ENCODE measurements around the genes DBN1 and PDLIM7.

DNA sequence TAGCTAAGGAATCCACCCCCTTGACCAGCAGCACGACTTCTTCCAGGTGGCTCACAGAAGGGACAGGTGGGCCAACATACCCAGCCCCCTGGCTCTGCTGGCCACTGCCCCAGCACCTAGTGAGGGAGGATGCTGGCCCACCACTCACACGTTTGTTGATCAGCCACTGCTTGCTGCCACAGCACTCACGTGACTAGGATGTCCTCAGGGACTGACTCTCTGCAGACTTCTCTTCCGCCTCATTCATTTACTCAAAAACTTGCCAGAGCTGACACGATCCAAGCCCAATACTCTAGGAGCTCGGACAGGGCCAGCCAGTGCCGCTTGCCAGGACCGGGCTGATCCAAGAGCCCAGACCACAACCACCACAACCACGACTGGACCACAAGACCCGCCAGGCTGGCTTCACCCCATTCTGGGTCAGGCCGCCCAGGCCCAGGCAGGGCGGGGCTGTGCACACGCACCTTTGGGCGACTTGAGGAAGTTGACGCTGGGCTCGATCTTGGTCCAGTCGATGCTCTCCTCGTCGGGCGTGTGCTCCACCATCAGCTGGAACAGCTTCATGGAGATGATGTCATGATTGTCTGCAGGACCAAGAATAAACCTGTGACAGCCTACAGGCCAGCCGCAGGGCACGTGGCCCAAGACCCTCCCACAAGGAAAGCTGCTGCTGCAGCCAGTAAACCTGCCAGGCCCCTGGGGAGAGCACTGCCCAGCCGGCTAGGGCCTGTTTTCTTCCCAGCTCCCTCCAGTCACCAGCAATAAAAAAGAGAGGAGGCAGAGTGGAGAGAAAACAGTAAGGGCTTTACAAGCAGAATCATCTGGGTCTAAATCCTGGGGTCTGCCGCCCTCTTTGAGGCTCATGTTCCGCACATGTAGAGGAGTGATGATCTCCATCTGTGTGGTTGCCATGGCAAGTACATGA, 17.4 kb downstream of the LMAN2 start:
- PRO-cap, result no peak
- RRBS, result no CpG with 5 or more reads among the region's 25 CpGs

DNA sequence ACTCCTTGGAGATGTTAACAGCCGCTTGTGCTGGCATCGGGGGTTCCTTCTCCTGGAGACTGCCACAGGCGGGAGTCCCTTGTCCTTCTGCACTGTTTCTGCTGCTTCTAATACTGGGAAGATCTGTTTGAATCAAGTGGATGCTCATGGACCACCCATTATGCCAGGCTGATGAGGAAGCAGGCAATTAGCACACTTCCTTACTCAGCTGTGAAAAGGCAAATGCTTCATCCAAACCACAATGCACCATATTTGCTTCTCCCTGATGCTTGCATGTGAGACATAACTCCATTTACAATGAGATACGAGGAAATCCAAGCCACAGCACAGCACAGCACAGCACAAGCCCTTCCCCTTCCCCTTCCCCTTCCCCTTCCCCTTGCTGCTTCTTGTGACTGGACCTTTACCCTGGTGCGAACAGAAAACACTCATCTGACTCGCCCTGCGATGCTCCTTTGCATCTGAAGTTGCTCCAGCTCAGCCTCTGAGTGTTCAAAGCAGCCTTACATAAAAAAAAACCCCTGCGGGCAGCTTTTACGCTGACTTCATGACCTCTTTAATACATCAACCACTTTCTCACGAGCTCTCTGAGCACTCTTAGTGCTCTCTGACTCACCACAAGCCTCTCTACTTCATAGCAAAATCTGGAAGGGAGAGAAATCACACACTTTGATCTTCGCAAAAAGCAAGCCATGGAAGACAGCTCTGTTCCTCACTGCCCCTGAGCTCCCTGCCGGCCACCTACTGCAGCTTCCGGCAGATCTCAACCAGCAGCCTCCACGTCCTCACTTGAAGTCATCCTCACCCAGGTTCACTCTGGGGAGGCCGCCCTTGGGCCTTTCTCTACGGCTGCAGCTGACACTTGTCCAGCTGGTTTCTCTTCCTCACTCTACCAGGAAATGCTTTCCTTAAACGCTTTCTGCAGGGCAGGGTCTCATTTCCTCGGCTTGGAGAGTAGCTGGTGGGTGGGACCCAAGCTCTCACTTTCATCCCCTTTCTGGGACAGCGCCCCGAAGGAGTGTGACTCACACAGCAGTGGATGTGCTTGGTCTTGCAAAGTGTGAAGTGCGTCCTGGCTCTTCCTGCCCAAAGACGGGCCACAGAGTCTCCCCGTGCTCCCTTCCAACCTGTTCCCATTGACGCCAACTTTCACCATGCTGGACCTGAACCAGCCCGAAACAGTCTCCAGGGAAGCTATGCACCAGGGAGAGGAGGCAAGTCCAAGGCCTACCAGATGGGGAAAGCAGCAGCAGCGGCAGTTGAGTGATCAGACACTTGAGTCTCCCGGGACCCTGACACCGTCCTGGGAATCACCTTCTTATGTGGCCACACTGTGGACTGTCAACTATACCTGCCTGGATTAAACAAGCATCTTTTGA, 5.3 kb downstream of the SLC34A1 start:
- PRO-cap, result no peak
- RRBS, result no CpG with 5 or more reads among the region's 28 CpGs

GRCh38 chr5:177403272-177404272, 3.1 kb upstream of the PFN3 start:
- PRO-cap, result bidirectional peak, plus-strand start at chr5:177403935, minus-strand start at chr5:177403840
- RRBS, result 4% methylated on average over 33 of the region's 106 CpGs

- PRO-cap, result no peak
- RRBS, result 89% methylated on average over 2 of the region's 35 CpGs
These were observed 4.0 kb downstream of the GRK6 start for GRCh38 chr5:177430147-177431300.

DNA sequence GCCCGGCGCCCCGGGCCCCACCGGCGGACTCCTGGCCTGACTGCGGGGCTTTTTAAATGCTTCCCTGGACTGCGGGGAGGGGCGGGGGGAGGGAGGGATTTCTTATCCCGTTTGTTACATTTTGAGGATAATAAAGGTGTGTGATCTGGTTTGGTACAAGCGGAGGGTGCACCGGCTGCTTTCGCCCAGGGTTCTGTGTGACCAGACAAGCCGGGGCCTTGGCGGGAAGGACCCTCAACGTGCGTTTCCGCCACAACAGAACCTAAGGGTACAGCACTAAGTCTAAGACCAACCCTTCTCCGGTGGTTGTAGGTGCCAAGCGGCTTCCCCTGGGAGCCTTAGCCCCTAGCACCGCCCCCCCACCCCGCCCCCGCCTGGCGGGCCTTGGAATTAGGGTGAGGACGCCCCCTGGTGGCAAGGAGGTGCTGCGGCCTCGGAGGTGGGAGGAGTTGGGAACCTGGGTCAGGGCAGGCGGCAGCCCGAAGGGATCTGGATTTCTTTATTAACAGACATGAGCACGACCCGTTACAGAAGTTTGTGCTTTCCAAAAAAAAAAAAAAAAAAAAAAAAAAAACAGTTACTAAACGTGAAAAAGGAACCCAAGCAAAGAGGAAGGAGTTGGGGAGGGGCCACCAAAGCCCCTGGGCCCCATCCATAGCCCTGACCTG, 9.6 kb downstream of the PRR7 start:
- PRO-cap, result unidirectional peak, minus-strand start at position 301 of the sequence
- RRBS, result 3% methylated on average over 8 of the region's 31 CpGs

GRCh38 chr5:177458871-177459501, 12.4 kb downstream of the PRR7 start:
- PRO-cap, result no peak
- RRBS, result 94% methylated on average over 3 of the region's 16 CpGs

GRCh38 chr5:177473384-177474134, at the start of gene DBN1:
Gene DBN1 (minus strand): TSS chr5:177473634.
- PRO-cap, result bidirectional peak, plus-strand start at chr5:177473817, minus-strand start at chr5:177473624
- RRBS, result 2% methylated on average over 33 of the region's 80 CpGs

DNA sequence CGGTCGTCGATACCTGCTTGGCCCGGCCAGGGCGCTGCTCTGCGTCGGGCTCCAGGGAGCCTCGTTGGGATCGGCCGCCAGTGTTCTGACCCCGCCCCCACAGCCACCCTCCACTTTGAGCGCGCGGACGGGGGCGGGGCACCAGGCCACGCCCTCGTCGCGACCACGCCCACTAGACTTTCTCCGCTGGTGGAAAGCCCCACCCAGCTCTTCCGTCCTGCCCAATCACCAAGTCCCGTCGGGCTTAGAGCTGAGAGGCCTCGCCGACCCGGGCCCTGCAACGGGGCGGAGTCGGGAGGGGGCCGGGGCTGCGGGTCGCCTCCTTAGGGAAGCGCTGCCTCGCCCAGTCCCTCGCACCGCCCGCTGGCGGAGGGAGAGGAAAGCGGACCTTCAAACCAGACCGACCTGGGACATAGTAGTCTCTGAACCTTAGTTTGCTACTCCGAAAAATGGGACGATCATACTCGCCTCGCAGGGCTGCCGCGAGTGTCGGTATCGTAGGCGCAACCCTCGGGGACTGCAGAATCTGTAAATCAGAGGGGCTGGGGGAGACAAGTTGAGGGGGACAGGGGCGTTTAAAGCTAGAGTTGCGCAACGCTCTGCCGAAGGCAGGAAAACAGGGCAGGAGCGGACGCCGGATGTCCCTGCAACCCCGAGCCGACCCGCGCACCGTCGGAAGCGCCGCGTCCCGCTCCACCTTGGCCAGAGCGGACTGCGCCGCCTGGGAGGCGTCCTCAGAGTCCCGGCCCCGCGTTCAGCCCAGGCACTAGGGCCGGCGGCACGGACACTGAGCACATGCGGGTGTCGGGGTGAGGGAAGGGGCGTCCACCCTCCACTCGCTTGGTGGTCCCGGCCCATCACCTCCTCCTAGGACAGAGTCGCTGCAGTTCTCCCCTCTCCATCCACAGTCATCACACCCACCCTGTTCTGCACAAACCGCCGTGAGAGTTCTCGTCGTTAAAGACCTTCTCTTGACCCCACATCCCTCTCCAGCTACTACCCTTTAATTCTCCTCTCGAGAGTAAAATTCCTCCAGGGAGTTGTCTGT, at the start of gene PDLIM7:
TSS of gene PDLIM7 (minus strand) at position 90 of the 1,048 bp plus-strand sequence.
- PRO-cap, result bidirectional peak, plus-strand start at position 354 of the sequence, minus-strand start at position 87 of the sequence
- RRBS, result 14% methylated on average over 21 of the region's 90 CpGs

GRCh38 chr5:177502087-177502784, 4.8 kb upstream of the PDLIM7 start:
- PRO-cap, result no peak
- RRBS, result no CpG with 5 or more reads among the region's 8 CpGs

- PRO-cap, result no peak
- RRBS, result 98% methylated on average over 14 of the region's 37 CpGs
These were observed 1.8 kb downstream of the DOK3 start for GRCh38 chr5:177507570-177508476.

GRCh38 chr5:177524268-177524907, 7.6 kb upstream of the DDX41 start:
- PRO-cap, result no peak
- RRBS, result 98% methylated on average over 7 of the region's 19 CpGs

DNA sequence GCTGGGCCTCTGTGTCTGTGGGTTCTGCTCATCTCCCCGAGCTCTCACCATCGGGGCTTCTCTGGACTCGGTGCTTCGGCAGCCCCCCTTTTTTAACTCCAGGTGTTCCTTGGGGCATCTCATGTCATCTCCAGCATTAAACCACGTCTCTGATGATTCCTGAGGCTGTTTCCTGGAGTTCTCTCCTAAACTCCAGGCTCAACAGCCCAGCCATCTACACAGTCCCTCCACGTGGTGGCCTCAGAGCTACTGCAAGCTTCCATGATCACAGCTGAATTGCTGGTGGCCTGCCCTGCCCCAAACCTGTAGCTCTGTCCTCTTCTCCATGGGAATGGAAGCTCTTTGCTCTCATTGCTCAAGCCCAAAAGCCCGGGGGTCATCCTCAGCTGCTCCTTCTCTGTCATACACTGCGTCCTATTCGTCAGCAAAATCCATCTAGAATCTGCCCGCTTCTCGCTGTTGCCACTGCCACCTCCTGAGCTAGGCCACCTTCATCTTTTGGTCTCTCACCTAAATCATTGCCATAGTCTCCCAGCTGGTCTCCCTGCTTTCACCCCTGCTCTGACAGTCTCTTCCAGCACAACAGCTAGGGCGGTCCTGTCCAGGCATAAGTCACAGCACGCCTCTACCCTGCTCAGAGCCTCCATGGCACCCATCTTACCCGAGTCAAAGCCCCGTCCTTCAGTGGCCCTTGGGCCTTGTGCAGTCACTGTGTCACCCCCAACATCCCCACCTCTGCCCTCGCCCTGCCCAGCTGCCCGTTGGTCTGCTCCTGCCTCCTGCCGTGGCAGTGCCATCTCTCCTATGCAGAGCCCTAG, 6.3 kb downstream of the B4GALT7 start:
- PRO-cap, result no peak
- RRBS, result no CpG with 5 or more reads among the region's 18 CpGs

DNA sequence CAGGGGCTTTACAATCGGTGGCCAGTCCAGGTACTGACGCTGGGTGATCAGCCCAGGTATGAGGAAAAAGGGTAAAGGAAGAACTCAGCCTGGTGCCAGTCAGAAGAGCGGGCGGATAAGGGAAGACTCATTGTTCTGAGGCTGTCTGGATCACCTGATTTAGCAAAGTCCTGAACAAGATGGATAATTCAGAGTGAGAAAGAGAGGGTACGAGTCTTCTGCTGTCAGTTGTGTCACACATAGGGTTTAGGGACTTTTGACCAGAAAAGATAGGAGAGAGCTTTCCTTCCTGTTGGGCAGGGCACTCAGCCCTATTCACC, 93.8 kb downstream of the B4GALT7 start:
- PRO-cap, result no peak
- RRBS, result no CpG with 5 or more reads among the region's 5 CpGs

DNA sequence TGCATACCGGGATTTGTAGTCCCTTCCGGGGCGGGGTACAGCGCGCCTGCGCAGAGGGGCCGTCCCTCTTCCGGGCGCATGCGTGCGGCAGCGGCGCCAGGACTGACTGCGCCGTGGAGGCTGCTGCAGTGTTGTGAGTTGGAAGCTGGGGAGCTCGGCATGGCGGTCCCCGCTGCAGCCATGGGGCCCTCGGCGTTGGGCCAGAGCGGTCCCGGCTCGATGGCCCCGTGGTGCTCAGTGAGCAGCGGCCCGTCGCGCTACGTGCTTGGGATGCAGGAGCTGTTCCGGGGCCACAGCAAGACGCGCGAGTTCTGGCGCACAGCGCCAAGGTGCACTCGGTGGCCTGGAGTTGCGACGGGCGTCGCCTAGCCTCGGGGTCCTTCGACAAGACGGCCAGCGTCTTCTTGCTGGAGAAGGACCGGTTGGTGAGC, 120.6 kb downstream of the PROP1 start:
- PRO-cap, result unidirectional peak, minus-strand start at position 313 of the sequence
- RRBS, result no CpG with 5 or more reads among the region's 45 CpGs

DNA sequence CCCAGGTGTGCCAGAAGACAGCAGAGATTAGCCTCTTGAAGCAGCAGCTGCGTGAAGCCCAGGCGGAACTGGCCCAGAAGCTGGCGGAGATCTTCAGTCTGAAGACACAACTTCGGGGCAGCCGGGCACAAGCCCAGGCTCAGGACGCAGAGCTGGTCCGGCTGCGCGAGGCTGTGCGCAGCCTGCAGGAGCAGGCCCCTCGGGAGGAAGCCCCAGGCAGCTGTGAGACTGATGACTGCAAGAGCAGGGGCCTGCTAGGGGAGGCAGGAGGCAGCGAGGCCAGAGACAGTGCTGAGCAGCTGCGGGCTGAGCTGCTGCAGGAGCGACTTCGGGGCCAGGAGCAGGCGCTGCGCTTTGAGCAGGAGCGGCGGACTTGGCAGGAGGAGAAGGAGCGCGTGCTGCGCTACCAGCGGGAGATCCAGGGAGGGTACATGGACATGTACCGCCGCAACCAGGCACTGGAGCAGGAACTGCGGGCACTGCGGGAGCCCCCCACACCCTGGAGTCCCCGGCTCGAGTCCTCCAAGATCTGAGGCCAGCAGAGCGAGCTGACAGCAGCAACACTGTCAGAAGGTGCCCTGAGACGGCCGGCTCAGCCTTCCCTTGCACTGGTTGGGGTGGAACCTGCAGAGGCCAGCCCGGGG, 8.3 kb downstream of the N4BP3 start:
- PRO-cap, result no peak
- RRBS, result 91% methylated on average over 8 of the region's 33 CpGs

GRCh38 chr5:178127266-178127833, 3.5 kb upstream of the RMND5B start:
- PRO-cap, result no peak
- RRBS, result no CpG with 5 or more reads among the region's 9 CpGs

DNA sequence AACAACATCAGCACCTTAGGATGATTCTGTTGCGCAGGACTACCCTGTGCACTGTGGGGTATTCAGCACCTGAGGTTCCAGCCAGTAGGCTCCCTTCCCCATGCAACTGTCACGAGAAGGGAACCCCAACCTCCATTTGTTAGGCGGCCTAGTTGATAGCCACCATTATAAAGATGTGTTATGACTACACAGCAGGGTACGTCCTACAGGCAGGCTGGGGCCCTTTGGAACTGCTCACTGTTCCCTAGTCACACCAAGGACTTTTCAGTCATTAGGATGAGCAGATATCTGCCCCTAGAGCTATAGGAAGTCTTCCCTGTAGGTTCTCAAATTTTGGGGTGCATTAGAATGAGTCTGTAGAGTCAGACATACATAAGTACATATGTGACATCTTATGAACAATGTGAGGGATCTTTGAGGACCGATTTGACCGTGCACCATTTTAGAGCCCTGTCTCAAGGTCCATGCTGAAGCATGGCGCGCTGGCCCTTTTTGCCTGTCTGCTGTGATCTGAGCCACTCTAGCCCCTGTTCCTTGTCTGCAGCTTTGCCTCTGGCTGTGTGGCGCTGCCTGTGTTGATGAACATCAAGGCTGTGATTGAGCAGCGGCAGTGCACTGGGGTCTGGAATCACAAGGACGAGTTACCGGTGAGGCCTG, 6.6 kb downstream of the NHP2 start:
- PRO-cap, result no peak
- RRBS, result no CpG with 5 or more reads among the region's 12 CpGs

- PRO-cap, result no peak
- RRBS, result no CpG with 5 or more reads among the region's 7 CpGs
These were observed 7.2 kb downstream of the GMCL2 start for GRCh38 chr5:178179796-178180548.

DNA sequence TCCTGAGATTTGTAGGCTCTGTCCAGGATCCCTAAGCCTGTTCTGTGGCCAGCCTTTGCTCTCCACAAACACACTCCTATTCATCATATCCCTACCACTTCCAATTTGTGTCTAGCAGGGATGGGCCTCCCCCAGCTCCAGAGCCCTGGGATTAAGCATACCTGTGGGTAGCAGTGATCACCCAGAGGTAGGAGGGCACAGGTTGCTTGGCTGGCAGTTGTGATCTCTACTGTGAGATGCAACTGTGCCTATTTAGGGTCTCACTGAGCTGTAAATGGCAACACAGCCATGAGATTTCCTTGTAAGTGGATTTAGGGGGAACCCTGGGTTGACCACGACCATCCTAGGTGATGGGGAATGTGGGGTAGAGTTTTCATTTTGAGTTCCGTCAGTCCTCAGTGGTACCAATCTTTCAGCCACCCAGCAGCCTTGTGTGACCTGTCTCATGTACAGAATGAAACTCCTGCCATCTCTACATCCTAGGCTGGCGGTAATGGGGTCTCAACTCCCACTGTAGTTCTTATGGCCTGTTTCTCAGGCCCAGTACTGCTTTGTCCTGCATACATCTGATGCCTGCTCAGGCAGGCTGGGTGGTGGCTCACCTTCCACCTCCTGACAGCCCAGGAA, 7.9 kb downstream of the HNRNPAB start:
- PRO-cap, result no peak
- RRBS, result no CpG with 5 or more reads among the region's 3 CpGs

DNA sequence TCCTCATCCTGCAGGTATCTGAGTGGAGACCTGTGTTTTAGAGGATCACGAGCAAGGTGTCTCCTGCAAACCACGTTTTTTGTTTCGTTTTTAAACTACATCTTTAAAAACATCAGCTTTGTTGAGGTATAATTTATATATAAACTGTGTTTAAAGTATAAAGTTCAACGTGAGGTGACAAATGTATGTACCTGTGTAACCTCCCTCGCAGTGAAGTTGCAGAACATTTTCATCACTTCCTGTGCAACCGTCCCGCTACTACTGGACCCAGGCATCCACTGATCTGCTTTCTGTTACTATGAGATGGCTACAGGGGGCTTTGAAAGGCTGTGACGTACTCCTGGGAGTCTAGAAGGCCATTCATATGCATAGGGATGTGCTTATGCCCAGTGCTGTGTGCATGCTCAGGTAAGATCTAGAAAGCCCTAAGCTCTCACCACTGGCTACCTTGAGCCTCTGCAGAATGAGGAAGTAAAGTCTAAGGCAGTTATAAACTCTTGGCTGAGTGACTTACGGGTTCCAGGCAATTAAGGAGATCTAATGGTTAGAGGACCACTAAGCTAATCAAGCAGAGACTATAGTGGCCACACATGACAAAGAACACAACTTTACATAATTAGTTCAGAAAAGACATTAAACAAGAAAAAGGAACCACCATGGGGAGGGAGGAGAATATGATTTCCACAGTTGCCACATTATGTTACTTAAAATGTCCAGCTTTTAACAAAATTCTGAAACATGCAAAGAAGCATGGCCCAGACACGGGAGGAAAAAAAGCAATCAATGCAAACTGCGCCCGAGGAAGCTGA, 11.8 kb downstream of the HNRNPAB start:
- PRO-cap, result no peak
- RRBS, result no CpG with 5 or more reads among the region's 12 CpGs

Data from Caco-2 (cell line).